Measurements from ENCODE around the gene NPTX2.

GRCh38 chr7:98369475-98369927 lies 31.4 kb downstream of the BAIAP2L1 start:
- RAMPAGE, long total RNA: no peak
- RRBS: no CpG with 5 or more reads among the region's 9 CpGs

- RAMPAGE, long total RNA: no peak
- RRBS: no CpG with 5 or more reads among the region's 9 CpGs
These were observed 29.6 kb downstream of the BAIAP2L1 start for GRCh38 chr7:98371138-98371829.

GRCh38 chr7:98372861-98373377 lies 28.0 kb downstream of the BAIAP2L1 start:
- RAMPAGE, long total RNA: no peak
- RRBS: no CpG with 5 or more reads among the region's 7 CpGs

- RAMPAGE, long total RNA: no peak
- RRBS: no CpG with 5 or more reads among the region's 7 CpGs
These were observed 102.4 kb upstream of the NPTX2 start for GRCh38 chr7:98514569-98515162.

- RAMPAGE, long total RNA: no peak
- RRBS: 3% methylated on average over 33 of the region's 125 CpGs
These were observed at the start of gene NPTX2 for GRCh38 chr7:98616829-98617762. Gene NPTX2 (plus strand): TSS chr7:98617285.

GRCh38 chr7:98922637-98923157 lies 44.4 kb downstream of the TRRAP start:
- RAMPAGE, long total RNA: no peak
- RRBS: no CpG with 5 or more reads among the region's 7 CpGs

DNA sequence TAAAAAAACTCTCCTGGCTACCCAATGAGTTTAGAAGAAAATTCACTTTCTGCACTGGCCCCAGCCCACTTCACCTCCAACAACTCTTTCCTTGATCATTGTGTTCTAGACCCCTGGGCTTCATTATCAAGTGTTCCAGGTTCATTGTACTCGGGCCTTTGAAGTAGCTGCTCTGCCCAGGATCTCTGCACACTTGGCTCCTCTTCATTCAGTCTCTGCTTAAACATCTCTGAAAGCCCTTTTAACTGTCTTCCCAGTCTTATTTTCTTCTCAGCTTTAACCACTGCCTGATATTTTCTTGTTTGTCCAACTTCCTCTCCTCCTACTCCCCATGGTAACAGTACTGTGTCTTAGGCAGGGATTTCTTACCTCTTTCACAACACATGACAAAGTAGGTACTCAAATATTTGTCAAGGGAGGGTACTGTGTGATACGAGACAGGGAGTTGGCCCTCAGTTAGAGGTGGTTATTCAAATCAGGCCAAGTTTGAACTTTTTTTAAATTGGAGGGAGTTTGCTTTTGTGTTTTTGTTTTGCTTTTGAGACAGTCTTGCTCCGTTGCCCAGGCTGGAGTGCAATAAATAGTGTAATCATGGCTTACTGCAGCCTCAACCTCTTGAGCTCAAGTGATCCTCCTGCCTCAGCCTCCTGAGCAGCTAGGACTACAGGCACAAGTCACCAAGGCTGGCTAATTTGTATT lies 2.3 kb upstream of the KPNA7 start:
- RAMPAGE, long total RNA: no peak
- RRBS: no CpG with 5 or more reads among the region's 3 CpGs

DNA sequence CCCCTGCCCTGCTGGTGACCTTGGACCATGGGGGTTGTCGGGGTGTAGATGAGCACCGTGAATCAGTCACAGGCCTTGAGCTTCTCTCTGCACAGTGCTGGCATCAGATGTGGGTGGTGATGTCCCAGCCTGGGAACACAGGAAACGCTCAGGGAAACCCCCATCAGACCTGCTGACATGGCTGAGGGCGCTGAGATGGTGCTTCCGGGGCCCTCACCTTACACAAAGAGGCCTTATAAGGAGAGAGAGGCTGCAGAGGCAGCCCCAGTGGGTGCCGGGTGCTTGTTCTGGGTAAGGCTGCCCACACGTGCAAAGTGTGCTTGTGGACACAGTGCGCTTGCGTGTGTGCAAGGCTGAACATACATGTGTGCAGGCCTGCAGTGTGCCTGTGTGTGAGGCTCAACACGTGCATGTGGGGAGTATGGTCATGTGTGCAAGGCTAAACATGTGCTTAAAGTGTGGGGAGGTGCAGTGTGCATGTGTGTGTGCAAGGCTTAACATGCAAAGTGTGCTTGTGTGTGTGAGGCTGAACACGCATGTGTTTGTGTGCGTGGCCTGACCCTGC lies 6.5 kb downstream of the ARPC1B start:
- RAMPAGE, long total RNA: no peak
- RRBS: 40% methylated on average over 2 of the region's 12 CpGs

- RAMPAGE, long total RNA: no peak
- RRBS: no CpG with 5 or more reads among the region's 22 CpGs
These were observed 3.5 kb downstream of the PDAP1 start for GRCh38 chr7:99404750-99405351.

GRCh38 chr7:99490592-99491634 lies 9.2 kb downstream of the ZNF394 start:
- RAMPAGE, long total RNA: no peak
- RRBS: no CpG with 5 or more reads among the region's 11 CpGs

GRCh38 chr7:99493591-99494645 lies 6.2 kb downstream of the ZNF394 start:
- RAMPAGE, long total RNA: no peak
- RRBS: no CpG with 5 or more reads among the region's 19 CpGs

- RAMPAGE, long total RNA: no peak
- RRBS: no CpG with 5 or more reads among the region's 4 CpGs
These were observed 7.6 kb downstream of the ZNF655 start for GRCh38 chr7:99565681-99566833.

DNA sequence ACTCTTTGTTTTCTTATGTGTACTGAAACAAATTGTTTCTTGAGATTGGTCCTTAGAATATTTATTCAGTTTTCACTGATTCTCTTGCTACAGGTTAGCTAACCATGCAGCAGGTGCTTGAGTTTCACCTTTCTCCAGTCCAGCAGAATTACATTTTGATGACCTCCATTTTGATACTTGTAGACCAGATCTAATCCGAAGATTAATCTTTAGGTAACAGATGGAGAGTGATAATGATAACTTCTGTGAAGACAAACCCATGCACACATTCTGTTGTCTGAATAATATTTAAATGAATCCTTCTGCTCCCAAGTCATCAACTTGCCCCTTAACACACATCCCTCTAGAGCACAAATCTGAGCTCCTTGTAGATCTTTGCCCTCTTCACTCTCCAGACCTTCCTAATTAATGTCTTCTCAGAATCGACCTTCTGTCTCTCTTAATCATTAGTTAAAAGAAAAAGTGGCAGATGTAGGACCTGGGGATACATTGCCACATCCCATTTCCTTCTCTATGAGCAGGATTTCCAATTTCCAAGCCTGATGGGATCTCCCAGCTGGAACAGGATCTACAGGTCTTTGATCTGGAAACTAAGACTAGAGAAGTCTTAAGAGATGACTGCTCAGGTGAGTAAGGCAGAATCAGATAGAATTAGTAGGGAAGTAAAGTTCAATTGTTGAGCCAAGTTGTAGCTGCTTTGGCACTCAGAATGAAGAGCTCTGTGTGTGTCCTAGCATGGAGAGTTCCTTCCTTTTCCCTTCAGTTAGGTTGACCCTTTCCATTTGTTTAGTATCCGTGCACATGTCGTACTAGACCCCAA lies 12.9 kb downstream of the ZNF655 start:
- RAMPAGE, long total RNA: no peak
- RRBS: no CpG with 5 or more reads among the region's 4 CpGs

DNA sequence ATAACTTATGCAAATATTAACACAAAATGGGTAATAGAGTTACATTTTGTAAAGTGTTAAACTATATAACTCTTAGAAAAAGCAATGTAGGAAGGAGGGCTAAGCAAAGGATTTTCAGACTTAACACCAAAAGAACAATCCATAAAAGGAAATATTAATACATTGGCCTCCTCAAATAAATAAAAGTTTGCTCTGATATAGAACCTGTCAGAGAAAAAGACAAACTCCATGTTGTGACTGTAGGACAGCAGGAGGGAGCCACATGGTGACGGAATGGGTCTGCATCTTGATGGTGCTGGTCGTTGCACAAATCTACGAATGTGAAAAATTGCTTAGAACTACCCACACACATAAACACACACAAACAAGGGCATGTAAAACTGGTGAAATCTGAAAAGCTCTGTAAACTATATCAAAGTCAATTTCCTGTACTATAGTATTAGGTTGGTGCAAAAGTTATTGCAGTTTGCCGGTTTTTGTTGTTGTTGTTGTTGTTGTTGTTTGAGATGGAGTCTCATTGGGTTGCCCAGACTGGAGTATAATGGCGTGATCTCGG lies 8.2 kb downstream of the CYP3A5 start:
- RAMPAGE, long total RNA: no peak
- RRBS: no CpG with 5 or more reads among the region's 6 CpGs

GRCh38 chr7:99781384-99782396 lies 2.3 kb downstream of the CYP3A4 start:
- RAMPAGE, long total RNA: no peak
- RRBS: no CpG with 5 or more reads among the region's 6 CpGs

GRCh38 chr7:99786826-99787126 lies 2.8 kb upstream of the CYP3A4 start:
- RAMPAGE, long total RNA: no peak

- RAMPAGE, long total RNA: no peak
- RRBS: no CpG with 5 or more reads among the region's 3 CpGs
These were observed 10.1 kb downstream of the CYP3A43 start for GRCh38 chr7:99837907-99838386.

DNA sequence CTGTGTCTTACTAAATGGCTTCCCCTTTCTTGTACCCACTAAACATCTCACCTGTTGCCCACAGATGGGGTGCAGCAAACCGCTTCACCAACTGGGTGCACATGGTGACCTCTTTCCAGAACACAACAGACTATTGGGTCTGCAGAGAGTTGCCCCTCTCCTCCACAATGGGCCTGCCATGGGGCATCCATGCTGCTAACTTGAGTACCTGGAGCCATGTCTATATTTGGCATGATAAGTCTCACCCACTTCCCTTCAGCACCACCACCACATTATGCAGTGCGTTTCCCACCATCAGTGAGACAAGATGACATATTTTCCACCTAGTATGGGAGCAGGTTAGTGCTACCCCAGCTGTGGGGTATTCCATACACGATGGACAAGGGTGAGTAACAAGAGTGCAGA lies 21.0 kb upstream of the OR2AE1 start:
- RAMPAGE, long total RNA: no peak
- RRBS: no CpG with 5 or more reads among the region's 3 CpGs

- RAMPAGE, long total RNA: no peak
- RRBS: no CpG with 5 or more reads among the region's 6 CpGs
These were observed 10.8 kb downstream of the TRIM4 start for GRCh38 chr7:99908473-99908920.

DNA sequence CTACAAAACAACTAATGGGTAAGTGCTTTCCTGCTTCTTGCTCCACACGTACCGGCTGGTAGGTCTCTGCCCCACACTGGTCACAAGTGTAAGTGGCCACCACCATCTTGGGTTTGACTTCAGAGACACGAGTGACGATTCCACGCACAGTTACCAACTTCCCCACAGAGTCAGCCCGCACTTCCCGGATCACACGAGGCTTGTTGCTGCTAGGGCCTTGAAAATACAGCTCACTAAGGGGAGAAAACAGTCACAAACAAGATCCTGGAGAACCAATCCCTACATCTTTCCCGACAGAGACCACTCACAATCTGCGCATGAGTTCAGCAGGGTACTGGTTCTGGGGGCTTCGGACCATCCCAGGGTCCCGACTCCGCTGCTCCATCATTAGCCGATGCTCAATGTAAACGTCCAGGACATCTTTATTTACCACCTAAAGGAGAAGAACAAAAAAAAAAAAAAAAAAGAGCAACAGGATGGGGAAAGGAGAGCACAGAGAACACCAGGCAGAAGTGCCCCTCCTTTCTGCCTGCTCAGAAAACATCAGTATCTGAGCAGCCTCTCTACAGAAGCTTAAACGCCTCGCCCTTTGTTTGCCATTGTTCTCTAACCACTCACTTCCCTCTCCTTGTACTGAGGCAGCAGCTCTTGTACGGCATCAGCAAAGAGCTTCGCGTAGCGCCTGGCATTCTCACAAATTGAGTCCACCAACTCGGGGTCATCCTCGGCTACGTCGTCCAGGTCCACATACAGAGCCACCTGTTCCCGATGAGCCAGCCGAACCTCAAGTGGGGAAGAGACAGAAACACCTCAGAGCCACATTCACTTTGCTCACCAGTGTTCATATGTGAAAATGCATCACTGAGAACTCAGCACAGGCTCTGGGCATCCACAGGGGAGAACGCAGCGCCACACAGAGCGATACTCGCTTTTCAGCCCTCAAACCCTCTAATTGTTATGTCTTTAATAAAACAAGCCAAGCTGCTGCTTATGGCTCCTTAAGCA lies 1.9 kb downstream of the MCM7 start:
- RAMPAGE, long total RNA: no peak
- RRBS: no CpG with 5 or more reads among the region's 31 CpGs